SUDHL5 (cell line): ENCODE data around the gene ZNF660.

- PRO-cap = no peak
These were observed 24.8 kb downstream of the CYP8B1 start for GRCh38 chr3:42850526-42851605.

GRCh38 chr3:43000855-43001708 is 22.0 kb downstream of the GASK1A start:
- PRO-cap = no peak

- PRO-cap = no peak
These were observed 73.0 kb upstream of the POMGNT2 start for GRCh38 chr3:43178749-43179500.

DNA sequence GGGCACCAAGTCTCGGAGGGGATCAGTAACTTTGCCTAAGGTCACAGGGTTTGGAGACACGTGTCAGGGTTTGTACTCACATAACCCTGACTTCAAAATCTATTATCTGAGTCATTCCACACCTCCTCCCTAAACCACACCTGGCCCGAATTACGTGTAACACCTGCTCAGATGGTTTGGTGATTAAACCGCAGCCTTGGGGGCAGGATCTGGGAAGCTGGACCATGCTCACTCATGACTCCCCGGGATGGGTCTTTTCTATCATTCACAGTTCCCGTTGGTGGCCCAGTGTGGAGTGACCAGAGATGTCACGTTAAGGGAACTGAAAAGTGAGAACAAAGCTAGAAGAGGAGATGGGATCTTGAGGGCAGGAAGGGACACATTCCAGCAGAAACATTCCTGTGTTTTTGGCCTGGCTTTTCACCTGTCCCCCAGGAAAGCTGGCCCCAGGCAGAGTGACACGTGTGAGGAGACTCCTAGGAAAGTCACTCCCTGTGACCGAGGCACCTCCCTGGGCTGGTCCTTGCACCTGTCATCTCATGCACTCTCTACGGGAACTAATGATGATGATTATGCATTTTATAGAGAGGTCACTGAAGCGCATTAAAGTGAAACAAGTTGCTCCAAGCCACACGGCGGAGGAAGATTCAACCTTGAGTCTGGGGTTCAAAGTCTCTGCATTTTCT is 75.4 kb upstream of the POMGNT2 start:
- PRO-cap = no peak

GRCh38 chr3:43213157-43214128 is 72.9 kb upstream of the SNRK start:
- PRO-cap = no peak

DNA sequence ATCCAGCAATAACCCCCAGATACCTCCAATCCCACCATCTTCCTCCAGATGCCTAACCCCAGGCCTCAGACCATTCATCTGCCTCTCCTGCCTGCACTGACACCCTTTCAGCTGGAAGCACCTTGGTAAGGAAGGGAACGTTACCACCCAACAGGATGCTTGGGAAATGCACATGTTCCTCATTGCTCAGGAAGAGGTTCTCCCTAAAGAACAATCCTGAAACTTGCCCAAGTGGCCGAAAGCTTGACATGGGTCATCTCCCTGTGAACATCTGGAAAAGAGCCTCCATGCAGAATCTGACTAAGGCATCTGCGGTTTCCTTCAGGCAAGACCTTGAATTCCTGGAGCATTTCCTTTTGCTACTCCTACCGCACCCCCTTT is 68.8 kb upstream of the SNRK start:
- PRO-cap = no peak

GRCh38 chr3:43246876-43247473 is 39.4 kb upstream of the SNRK start:
- PRO-cap = no peak

GRCh38 chr3:43346880-43347499 is 60.6 kb downstream of the SNRK start:
- PRO-cap = no peak

DNA sequence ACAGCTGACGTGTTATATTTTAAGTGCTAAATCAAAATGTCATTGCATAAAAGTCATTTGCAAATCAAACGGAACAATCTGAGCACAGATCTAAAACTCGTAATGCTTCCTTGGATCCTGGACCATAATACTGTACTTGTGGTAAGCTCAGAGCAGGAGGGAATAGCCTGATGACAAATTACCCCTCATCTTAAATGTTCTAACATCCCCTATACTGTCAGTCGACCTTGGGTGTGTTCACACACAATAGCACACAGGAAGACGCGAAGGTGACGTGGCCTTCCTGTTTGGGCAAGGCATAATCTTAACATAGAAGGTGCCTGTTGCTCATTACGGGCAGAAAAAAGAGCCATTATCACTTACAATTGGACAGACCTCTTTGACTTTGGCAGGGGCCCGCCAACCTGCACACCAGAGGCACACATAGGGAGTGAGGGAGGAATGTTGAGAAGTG is 144.3 kb downstream of the ANO10 start:
- PRO-cap = no peak

DNA sequence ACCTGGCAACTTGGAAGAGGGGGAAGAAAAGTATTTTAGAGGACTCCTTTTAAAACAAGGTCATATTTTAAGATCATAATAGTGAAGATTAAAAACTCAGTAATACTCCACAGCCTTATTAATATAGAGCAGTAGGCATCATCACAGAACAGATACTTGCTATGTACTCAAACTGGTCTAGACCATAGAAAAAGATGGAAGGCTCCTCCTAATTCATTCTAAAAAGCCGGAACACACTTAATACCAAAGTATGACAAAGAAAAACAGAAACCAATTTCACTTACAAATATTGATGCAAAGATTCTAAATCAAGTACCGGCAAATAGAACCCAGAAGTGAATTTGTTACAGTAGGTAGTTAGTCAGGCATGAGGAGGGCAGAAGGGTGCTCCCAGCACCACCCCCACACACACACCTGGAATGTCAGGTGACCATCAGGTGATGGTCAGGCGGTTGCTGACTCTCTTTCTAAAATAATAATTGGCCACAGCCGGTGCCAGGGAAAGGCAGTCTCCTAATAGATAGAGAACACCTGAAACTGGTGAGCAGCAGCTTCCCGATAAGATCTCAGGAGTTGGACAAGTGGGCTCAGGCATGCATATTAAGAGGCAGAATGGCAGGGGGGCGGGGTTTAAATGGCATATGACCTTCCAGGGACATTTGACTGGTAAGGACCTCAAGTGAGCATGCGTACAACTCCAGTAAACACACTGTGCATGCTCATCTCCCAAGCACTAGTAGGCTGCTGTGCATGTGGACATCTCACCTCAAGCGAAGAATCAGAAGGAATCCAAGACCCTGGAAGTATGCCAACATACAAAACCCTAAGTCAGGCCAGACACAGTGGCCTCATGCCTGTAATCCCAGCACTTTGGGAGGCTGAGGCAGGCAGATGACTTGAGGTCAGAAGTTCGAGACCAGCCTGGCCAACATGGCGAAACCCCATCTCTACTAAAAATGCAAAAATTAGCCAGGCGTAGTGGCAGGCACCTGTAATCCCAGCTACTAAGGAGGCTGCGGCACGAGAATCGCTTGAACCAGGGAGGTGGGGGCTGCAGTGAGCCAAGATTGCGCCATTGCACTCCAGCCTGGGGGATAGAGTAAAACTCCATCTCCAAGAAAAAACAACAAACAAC is 131.0 kb downstream of the ANO10 start:
- PRO-cap = no peak

- PRO-cap = no peak
These were observed 750 bp downstream of the ANO10 start for GRCh38 chr3:43621041-43621480.

DNA sequence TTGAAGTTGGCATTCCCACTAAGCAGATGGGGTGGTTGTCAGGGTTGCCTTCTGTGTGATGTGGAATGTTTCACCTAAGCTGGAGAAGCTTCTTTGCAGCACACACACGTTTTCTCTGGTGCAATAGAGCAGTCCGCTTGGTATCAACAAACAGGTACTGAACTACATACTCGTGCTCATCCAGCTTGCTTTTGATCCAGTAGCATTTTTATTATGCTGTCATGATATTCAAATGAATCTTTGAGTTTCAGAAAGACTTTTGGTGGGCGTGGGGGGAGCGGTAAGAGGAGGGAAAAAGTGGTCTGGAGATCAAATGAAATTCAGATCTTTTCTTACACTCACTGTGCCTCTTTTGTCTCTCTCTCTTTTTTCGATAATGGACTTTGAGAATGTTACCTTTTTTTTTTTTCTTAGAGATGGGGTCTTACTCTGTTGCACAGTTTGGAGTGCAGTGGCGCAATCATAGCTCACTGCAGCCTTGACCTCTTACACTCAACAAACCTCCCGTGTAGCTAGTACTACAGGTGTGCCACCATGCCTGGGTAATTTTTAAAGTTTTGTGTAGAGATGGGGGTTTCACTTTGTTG is 15.4 kb downstream of the ABHD5 start:
- PRO-cap = no peak

DNA sequence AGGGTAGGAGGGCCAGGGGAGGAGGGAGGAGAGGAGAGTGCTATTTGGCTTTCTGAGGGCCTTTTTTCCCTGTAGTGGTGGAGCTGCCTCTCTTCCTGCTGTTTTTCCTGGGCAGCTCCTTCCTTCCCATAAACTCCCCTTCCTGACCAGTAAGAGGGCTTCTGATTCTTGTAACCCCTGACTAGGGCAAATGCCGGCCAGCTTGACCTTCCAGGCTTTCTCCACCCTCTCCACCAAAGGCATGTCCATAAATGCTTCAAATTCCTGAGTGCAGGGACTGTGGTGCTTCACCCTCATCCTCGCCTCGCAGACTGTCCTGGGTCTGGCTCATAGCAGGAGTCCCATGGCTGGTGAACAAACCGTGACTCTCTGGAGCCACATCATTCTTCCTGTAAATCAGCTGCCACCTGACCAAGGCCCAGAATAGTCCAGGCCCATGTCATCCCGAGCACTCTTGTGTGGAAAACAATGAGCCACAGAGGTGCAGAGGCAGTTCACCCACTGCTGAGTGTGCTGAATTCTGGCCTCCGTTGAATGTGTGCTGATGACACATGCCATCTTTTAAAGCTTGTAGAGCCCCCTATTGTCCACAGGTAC is 68.5 kb downstream of the ABHD5 start:
- PRO-cap = no peak

DNA sequence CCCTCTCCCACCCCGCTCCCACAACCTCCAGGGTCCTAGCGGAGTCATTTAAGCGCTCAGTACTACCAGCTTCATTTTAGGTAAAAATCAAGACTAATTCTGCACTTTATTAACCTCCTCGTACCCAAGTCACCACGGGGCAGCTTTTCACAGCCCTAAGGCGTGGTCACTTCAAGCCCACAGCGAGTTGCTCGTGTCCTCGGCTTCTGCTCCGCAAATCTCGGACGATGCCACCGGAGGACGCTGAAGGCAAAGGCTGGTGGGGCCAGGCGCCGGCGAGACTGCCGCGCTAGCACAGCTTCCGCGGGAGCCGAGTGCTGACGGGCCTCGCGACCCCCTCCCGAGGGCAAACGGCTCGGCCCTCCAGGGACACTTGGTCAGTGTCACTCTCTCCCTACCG is 245.5 kb upstream of the TOPAZ1 start:
- PRO-cap = no peak

- PRO-cap = no peak
These were observed 17.1 kb downstream of the TCAIM start for GRCh38 chr3:44355687-44356075.

GRCh38 chr3:44427634-44428040 is 49.8 kb downstream of the ZNF445 start:
- PRO-cap = no peak

- PRO-cap = no peak
These were observed 41.3 kb downstream of the ZNF445 start for GRCh38 chr3:44435902-44436798.

GRCh38 chr3:44584353-44585674 is at the start of gene ZNF660:
ZNF660 (plus strand) TSS chr3:44584964.
- PRO-cap = no peak

DNA sequence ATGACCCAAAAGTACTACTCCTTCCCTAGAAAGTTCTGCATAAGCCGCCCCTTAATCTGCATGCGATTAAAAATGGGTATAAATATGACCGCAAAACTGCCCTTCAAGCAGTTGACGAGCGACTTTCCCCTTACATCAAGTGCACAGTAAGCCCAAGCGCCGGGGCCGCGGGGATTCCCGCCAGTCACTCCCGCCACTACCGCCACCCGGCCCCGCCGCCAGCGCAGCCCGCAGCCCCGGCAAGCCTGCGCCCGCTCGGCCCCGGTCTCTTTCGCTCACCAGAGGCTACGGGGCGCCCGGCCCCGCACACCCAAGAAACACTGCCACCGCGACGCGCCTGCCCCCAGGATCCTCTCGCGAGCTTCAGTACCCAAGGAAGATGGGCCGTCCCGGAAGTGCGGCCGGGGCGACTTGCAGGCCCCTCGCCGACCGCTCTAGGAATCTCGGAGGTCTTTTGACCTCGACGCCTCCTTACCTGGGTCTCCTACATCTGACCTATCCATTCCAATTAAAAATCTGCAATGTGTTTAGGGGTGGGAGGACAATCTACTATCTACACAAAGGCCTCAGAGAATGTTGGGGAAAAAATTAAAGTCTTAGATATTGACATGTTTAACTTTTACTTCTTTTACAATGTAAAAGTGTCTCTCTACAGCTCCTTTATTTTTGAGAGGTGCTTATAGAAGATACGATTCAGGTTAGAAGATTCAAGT is 27.0 kb upstream of the ZNF502 start:
- PRO-cap = no peak

DNA sequence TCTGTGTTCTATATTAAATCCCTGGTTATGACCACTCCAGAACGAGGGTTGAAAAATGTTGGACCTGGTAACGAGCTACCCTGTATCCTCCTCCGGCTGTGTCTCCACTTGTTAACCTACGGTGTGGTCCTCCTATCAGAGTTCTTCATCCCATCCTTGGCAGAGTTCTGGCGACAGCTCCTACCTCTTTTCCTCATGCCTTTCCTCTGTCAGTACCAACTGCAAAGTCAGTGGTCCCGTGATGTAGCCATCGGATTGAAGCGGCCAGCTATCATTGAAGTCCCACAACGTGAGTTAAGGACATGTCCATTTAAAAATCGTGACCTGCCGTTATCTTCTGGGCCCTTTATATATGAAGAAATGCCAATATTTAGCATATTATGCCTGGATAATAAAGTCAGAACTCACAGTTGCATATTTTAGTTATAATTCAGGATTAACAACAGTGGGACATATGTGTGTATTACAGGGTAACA is 1.1 kb downstream of the EXOSC7 start:
- PRO-cap = no peak